ENCODE results near the genes ITPK1, UBR7 and SERPINA4.

GRCh38 chr14:93115067-93116156, at the start of gene ITPK1:
Gene ITPK1, minus strand, starts transcription at chr14:93115925.
- PRO-cap, 3 experiments: peak in 3 of 3 experiments; most common plus-strand start chr14:93115510 (in 3); most common minus-strand start chr14:93115885 (in 3)
- RAMPAGE, long total RNA: no peak

DNA sequence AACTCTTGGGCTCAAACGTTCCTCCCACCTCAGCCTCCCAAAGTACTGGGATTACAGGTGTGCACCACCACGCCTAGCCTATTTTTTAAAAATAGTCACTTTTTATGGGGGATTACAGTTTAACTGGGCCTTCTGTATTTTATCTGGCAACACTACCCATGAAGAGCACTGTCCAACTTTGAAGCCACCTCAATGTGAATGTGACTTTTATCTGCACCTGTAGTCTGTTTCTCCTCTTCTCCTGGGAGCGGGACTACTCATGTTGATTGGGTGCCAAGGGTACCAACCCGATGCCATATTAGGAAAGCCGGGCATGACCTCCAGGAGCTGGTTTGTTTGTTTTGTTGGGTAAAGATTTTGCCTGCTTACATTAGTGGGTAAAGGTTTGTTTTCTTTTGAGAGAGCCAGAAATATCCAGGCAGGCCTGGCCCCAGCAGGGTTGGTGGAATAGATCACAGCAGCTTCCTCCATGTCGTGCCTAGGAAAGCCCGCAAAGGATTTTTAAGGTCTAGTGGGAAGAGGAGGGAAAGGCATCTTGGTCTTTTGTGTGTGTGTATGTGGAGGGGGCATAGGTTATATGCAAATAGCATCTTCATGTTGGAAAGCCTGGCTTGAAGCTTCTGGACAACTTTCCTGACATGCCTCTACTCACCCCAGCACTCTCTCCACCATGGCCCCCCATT, 19.7 kb upstream of the ITPK1 start:
- PRO-cap, 3 experiments: no peak in any of the 3 experiments
- RAMPAGE, long total RNA: no peak

GRCh38 chr14:93207166-93207884, at the start of gene UBR7:
Gene UBR7, plus strand, starts transcription at chr14:93207256.
- PRO-cap, 3 experiments: peak in 3 of 3 experiments; most common plus-strand start chr14:93207273 (in 2)
- RAMPAGE, long total RNA: no peak

GRCh38 chr14:93207885-93208498, 936 bp downstream of the UBR7 start:
- PRO-cap, 3 experiments: no peak in any of the 3 experiments
- RAMPAGE, long total RNA: no peak

- PRO-cap, 3 experiments: no peak in any of the 3 experiments
- RAMPAGE, long total RNA: no peak
Measured at GRCh38 chr14:93978736-93979298, 2.4 kb upstream of the ASB2 start.

DNA sequence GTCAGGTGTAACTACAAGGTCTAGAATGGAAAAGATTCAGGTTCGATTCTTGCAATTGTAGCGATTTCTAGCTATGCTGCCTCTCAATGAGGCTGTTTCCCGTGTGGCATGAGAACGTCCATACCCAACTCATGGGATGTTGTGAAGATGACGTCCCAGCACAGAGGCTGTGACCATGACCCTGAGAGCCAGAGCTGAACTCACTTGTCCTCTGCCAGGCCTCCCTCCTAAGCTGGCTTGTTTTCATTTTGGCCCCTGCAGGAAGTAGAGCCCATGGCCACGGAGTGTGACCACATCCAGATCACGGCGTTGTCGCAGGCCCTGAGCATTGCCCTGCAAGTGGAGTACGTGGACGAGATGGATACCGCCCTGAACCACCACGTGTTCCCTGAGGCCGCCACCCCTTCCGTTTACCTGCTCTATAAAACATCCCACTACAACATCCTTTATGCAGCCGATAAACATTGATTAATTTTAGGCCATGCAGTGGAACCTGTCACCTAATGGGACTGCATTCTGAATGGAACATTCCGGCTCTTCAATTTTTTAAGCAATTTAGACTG, 19.4 kb downstream of the OTUB2 start:
- PRO-cap, 3 experiments: no peak in any of the 3 experiments
- RAMPAGE, long total RNA: no peak

- PRO-cap, 3 experiments: no peak in any of the 3 experiments
- RAMPAGE, long total RNA: no peak
Measured at GRCh38 chr14:94112696-94113427, 16.5 kb downstream of the IFI27L2 start.

DNA sequence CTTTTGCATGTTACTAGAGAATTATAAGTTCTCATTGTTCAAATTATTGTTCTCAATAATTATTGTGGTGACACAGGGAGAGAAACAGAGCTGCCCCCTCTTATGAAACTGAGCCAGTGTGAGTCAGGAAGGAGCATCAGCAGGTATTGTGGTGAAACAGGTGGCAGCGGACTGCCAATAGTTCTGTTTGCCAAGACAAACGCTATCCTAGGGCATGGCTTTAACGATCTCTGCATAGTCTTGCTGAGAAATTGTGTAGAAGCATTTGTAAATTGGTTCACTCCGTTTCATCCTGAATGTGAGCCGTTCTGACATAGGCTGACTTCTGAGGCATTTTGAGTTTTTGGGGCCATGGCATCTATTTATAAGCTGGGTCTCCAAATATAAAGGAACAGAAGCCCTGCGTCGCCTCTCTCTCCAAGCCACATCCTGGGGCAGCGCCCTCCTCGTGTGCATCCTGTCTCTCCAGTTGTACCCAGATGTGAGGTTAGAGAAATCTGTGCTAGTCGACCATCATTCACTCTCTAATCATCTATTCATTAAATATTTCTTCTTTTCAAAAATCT, 15.8 kb upstream of the PPP4R4 start:
- PRO-cap, 3 experiments: no peak in any of the 3 experiments
- RAMPAGE, long total RNA: no peak

GRCh38 chr14:94316737-94317221, 6.4 kb downstream of the SERPINA6 start:
- PRO-cap, 3 experiments: no peak in any of the 3 experiments
- RAMPAGE, long total RNA: no peak

DNA sequence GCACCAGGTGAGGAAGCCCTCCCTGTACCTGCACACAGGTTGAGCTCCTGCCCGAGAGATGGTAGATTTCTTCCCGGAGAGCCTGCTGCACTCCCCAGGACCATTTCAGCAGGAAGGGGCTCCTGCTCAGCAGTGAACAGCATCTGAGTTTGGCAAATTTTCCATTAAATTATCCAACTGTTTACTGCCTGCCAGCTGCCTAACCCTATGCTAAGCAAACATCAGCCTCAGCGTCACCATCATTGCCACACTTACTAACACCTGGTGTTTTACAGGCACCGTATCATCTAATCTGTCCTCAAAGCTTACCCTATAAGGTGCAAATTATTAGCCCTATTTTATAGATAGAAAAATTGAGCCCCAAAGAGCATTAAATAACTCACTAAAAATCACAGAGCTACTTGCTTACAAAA, 1.8 kb downstream of the SERPINA1 start:
- PRO-cap, 3 experiments: no peak in any of the 3 experiments
- RAMPAGE, long total RNA: no peak

GRCh38 chr14:94395371-94395610, 6.9 kb upstream of the SERPINA1 start:
- PRO-cap, 3 experiments: no peak in any of the 3 experiments
- RAMPAGE, long total RNA: no peak

DNA sequence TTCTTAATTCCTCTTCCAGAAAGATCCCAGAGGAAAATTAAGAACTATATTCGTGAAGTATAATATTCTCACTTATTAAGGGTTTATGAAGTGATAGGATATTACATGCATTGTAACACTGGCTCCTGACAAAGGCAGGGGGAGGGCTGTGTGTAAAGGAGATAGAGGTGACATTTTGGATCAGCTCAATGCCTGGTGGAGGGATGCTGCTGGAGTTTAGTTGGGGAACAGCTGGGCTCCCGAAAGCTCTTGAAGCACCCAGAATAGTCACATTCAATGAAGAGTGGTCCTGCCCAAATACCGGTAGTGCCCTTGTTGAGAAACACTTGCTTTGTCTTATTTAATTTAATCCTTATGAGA, 748 bp downstream of the SERPINA11 start:
- PRO-cap, 3 experiments: no peak in any of the 3 experiments
- RAMPAGE, long total RNA: no peak

DNA sequence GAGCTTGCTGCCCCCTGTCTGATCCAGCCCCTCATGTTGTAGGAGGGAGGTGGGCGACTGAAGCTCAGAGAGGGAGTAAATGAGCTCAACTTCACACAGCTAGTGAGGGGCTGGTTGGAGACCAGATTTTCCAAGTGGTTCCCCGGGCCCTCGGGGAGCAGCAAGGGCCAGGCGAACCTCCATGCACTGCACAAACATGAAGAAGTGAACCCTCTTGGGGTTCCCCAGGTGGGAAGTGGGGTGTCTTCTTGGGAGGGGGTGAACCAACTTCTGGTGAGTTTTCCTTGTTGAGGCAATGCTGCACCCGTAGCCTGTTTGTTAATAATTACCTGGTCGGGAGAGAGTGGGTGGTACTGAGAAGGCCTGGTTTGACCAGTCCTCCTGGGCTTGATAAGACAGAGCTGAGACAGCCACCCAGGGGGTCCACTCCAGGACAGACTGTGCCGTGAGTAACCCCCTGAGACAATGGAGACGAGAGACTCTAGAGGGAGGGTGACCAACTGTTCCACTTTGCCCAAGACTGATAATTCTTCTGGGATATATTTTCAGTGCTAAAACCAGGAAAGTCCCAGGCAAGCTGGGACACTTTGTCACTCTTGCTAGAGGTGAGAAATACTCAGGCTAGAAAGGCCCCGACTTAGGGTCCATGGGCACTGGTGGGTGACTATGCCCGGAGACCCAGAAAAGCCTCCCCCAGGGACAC, at the start of gene SERPINA4:
TSS of gene SERPINA4 (plus strand) at position 393 of the 703 bp plus-strand sequence.
- PRO-cap, 3 experiments: no peak in any of the 3 experiments
- RAMPAGE, long total RNA: no peak

GRCh38 chr14:94772874-94773588, 3.1 kb upstream of the GSC start:
- PRO-cap, 3 experiments: no peak in any of the 3 experiments
- RAMPAGE, long total RNA: no peak

GRCh38 chr14:95145805-95146383, 11.4 kb downstream of the DICER1 start:
- PRO-cap, 3 experiments: no peak in any of the 3 experiments
- RAMPAGE, long total RNA: no peak

GRCh38 chr14:95183018-95183498, 25.7 kb upstream of the DICER1 start:
- PRO-cap, 3 experiments: no peak in any of the 3 experiments
- RAMPAGE, long total RNA: no peak

DNA sequence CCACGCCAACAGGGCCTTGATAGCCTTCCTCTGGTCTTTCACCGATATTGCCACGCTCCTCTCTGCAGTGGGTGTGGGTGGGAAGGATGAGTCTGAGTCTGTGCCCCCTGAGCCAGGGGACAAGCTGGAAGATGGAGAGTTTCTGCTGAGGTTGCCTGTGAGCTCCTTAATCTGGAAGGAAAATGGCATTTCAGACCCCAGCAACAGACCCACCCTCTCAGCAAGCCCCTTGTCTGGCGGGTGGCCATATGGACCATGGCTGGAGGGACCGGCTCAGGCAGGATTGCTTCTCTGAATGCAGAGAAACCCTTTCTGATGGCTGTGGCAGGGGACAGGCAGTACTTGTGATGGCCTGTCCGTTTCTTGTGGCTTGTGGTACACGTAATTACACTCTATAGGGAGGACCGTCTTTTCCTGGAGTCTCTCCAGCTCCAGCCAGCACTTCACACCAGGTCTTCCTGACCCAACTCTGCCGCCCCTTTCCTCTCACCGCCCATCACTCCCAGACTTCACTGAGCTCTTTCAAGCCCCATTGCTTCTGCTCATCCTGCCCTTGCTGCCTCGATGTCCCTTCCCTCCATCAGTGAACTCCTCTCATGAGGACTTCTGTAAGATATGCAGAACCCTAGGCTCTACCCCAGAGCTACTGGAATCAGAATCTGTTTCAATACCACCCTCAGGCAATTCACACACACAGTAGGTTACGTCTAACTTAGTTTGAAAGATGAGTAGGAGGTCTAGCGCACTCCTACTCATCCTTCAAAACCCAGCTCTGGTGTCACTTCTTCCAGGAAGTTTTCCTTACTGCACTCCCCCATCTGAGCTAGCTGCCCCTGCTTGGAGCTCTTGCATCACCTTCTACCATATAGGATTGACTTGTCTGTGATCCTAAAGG, 56.2 kb upstream of the DICER1 start:
- PRO-cap, 3 experiments: no peak in any of the 3 experiments
- RAMPAGE, long total RNA: no peak

DNA sequence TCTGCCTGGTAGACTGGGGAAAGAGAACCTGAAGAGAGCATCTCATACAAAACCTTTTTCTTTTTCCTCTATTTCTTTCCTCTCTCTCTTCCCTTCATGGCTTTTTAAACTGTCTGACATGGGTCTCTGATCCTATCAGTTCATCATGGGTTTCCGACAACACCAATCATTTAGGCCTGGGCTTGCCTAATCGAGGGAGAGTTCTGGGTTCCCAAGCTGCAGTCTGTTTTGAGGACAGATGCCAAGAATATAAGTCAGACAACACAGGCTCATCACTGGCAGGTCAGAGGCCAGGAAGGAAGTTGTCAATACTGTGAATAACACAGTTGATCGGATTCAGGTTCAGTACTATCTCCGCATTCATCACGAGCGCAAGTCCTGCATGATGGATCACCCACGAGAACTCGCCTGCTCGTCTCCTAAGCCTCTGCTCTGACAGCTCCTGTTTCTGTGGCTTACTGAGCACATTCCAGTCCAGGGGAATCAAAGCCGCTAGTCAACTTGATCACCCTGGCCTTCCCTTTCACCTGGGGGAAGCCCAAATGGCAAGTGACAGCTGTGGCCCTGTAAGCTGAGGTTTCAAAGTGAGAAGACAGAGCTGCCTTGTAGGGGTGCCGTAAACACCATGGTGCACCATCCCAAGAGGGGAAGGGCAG, 60.0 kb upstream of the DICER1 start:
- PRO-cap, 3 experiments: no peak in any of the 3 experiments
- RAMPAGE, long total RNA: no peak

- PRO-cap, 3 experiments: no peak in any of the 3 experiments
- RAMPAGE, long total RNA: no peak
Measured at GRCh38 chr14:95265180-95266146, 54.2 kb downstream of the CLMN start.

DNA sequence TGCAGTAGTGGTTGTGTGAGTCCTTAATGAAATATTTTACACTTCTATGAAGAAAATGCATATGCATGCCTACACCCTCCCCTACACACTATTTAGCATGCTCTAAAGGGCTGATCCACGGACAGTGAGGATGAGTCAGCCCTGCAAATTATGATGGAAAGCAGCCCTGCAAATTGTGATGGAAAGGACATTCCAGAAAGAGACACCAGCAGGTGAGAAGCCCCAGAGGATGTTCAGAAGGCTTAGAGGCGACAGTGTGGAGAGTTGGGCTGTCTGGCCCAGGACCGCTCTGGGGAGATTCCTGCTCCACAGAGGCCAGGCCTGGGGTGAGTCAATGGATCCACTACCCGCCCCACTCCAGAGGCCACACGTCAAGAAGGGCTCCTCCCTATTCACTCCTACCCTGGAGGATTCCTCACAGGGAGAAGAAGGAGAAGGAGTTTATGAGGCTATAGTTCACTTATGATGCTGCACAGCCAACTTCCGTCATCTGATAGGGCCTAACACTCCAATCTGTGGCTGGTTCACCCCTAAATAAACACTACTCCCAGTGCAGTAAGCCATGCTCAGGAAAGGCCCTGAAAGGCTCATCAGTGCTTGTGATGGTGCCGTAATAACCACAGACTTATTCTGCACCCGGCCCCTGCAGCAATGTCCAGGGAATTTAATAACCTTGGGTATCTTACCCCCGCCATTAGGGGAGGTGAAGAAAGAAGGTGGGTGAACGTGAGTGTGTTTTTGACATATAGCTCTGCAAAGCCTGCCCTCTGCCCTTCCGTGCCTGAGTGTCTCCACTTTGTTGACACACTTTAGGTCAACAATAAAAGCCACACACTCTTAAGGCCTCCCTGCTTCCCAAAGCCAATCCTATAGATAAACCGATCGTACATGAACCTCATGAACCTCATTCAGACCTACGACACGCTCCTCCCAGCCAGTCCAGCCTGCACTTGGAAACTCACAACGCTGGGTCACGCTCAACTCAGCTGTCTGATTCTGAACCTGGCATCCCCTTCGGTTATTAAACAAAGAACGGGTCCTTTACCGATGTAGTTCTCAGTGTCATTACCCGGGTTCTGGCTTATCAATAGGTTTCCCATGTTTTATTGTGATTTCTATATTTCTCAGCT, 46.4 kb downstream of the CLMN start:
- PRO-cap, 3 experiments: no peak in any of the 3 experiments
- RAMPAGE, long total RNA: no peak